Foreskin keratinocyte (primary cell): Measurements from ENCODE around the genes KIAA1210 and UPF3B.

GRCh38 chrX:115889644-115890730 lies 280.6 kb upstream of the AGTR2 start:
- RAMPAGE, total RNA = no peak

- RAMPAGE, total RNA = no peak
Observed at GRCh38 chrX:115922544-115923761, 247.6 kb upstream of the AGTR2 start.

DNA sequence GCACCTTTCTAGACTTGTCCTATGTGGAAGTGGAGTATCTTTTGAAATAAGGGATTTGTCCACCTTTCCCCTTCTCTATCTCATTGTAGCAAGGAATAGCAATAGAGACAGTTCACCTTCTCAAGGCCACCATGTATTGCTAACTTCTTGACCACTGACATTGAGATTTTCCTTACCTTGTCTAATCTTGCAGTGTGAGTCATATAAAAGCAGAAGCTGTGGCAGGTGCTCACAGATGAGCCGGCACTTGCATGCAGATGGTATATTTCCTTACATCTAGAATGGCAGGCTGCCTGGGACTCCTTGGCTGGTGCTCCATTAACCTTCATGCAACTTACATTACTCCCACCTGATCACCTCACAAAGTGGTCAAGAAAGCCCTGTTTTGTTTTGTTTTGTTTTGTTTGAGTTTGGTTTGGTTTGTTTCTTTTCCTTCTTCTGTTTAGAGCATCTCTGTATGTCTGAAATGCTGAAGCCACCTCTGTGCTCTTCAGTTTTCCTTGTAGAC lies 68.4 kb downstream of the AGTR2 start:
- RAMPAGE, total RNA = no peak

DNA sequence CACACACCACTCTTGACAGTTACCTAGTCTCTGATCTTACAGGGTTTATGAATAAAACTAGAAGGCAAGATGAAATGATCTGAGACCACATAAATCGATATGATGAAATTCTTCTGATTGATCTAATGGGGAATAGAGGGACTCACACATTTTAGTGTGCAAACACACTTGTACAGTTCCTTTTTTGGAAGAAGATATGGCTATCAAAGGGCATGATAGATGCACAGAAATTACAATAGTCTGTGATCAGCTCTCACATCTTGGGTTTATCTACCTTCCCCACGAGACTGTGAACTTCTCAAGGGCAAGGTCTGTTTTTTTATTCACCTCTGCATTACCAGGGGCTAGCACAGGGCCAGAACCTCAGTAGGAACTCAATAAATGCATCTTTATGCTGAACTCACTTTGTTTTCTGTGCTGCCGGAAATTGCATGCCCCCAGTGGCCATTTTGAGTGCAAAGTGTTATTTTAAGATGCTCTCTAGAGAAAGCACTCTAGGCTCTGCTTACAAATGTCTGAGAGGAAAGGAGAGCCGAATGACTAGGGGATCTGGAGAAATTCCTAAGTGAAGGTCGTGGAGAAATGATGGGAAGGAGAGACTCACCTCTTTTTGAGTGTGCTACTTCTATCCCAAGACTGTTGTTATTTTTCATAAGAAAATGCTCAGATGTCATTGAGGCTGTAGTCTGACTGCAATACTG lies 41.0 kb downstream of the DOCK11 start:
- RAMPAGE, total RNA = no peak

DNA sequence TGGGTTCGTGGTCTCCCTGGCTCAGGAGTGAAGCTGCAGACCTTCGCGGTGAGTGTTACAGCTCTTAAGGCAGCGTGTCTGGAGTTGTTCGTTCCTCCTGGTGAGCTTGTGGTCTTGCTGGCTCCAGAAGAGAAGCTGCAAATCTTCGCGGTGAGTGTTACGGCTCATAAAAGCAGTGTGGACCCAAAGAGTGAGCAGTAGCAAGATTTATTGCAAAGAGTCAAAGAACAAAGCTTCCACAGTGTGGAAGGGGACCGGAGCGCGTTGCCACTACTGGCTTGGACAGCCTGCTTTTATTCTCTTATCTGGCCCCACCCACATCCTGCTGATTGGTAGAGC lies 11.5 kb upstream of the IL13RA1 start:
- RAMPAGE, total RNA = no peak

GRCh38 chrX:118884439-118885240 lies 61.0 kb downstream of the ZCCHC12 start:
- RAMPAGE, total RNA = no peak

- RAMPAGE, total RNA = no peak
Observed at GRCh38 chrX:119027579-119028047, 45.2 kb upstream of the CT47C1 start.

GRCh38 chrX:119030257-119030642 lies 42.5 kb upstream of the CT47C1 start:
- RAMPAGE, total RNA = no peak

DNA sequence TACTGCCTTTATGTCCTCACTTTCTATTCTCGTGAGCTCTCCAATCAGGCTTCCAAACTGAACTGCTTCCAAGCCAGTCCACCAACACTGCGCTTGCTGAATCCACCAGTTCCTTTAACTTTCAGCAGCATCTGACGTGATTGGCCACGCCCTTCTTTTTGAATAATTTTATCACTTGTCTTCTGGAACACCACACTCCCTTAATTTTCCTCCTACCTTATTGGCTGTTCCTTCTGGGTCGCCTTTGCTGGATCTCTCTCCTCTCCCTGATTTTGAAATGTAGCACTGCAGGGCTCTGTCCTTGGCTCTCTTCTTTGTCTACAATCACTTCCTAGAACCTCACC lies at the start of gene KIAA1210:
Gene KIAA1210 (minus strand): TSS at position 89 of the 344 bp plus-strand sequence.
- RAMPAGE, total RNA = no peak

- RAMPAGE, total RNA = no peak
Observed at GRCh38 chrX:119209415-119210058, 26.5 kb upstream of the PGRMC1 start.

- RAMPAGE, total RNA = no peak
Observed at GRCh38 chrX:119234942-119235787, 920 bp upstream of the PGRMC1 start.

DNA sequence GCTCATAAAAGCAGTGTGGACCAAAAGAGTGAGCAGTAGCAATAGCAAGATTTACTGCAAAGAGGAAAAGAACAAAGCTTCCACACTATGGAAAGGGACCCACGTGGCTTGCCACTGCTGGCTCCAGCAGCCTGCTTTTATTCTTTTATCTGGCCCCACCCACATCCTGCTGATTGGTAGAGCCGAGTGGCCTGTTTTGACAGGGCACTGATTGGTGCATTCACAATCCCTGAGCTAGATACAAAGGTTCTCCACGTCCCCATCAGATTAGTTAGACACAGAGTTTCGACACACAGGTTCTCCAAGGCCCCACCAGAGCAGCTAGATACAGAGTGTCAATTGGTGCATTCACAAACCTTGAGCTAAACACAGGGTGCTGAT lies 12.4 kb upstream of the SLC25A43 start:
- RAMPAGE, total RNA = no peak

GRCh38 chrX:119606278-119606697 lies 31.9 kb downstream of the UBE2A start:
- RAMPAGE, total RNA = no peak

DNA sequence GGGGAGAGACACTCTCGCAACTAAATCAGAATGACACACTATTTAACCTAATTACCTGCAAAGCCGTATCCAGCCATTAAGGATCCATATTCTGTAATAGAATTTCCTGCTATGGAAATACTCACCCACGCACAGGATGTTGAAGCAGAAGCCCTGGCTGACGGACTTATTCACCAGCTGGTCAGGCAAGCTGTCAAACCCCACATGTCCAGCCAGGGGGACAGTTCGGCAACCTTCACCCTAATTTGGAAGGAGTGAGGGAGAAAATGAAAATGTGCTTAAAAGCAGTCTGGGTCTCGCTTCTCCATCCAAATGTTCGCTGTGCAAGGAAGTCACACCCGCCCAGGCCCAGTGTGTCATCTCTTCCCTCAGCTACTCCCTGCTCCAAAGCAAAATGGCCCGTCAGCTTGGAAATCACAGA lies 17.5 kb downstream of the SEPTIN6 start:
- RAMPAGE, total RNA = no peak

DNA sequence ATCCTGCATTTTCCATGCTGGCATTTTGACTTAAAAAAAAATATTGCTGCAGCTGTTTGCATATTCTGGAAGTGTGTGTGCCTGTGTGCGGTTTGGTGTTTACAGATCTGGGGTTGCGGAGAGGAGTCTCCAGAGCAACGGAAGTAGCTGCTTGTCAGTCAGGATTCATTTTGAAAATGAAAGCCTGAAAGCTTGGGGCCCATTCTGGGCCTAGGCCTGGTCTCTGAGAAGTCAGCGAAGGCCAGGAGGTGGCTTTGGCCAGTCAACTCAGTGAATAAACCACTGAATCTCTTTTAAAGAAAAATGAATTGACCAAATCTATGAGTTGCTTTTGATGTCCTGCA lies 2.2 kb upstream of the SOWAHD start:
- RAMPAGE, total RNA = no peak

GRCh38 chrX:119762701-119763128 lies 4.3 kb downstream of the SOWAHD start:
- RAMPAGE, total RNA = no peak

GRCh38 chrX:119845497-119845886 lies 7.3 kb downstream of the UPF3B start:
- RAMPAGE, total RNA = no peak

GRCh38 chrX:119852192-119853383 lies at the start of gene UPF3B:
UPF3B (minus strand) TSS chrX:119852963.
- RAMPAGE, total RNA = start-site peak on the minus strand at chrX:119852960-119853005, 125 and 246 reads in 2 replicates

- RAMPAGE, total RNA = no peak
Observed at GRCh38 chrX:119870433-119870849, 1.1 kb downstream of the RNF113A start.

GRCh38 chrX:120589277-120589600 lies 14.7 kb upstream of the MCTS1 start:
- RAMPAGE, total RNA = no peak